RPMI7951 (cell line): ENCODE measurements around the gene ATP6V1C2.

DNA sequence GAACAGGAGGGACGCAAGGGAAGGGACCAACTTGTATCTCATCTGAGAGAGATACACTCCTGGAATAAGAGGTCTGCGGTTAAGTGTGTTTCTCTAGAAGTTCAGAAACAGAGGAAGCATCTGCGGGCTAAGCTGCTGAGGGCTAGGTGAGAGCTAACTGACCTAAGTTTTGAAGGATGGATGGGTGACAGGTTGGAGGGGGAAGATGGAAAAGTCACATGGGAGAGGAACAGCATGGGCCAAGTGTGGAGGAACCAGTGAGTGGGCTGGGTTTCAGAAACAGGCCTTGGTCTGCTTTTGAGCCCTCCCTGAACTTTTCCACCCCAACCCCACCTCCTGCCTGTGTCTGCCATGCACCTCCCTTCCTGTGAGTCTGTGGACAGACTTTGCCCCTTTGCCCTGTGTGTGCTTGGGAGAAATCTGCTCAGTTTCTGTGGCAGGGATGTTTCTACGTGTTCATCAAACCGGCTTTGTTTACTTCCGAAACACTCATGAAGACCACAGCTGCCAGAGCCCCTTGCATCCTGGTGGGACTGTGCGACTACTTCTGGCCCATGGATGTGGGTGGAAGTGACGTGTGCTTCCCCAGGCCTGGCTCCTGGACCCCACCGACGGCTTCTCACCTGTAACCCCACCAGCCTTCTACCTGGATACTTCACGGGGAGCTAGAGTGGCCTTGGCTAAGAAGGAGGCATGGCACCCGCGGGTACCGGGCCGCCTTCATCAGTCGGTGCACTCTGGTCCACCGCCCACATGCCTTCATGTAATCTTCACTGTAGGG lies 1.6 kb upstream of the HPCAL1 start:
- RAMPAGE, long total RNA = no peak

- RAMPAGE, long total RNA = no peak
Observed at GRCh38 chr2:10352486-10353150, 49.9 kb downstream of the HPCAL1 start.

- RAMPAGE, long total RNA = no peak
Observed at GRCh38 chr2:10409050-10409544, 39.0 kb downstream of the ODC1 start.

DNA sequence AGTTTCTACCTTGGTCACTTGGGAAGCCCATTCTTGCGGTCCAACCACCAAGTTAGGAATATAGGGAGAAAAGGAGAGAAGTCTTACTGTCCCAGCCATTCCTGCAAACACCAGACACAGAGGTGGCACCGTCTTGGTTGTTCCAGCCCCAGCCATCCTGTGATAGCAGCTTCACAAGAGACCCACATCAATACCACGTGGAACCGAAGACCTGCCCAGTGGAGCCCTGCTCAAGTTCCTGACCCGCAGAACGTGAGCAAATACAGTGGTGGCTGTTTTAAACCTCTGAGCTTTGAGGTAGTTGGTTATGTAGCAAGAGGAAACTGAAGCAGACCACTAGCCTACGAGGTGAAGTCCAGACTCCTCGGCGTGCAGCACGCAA lies 96.0 kb upstream of the ODC1 start:
- RAMPAGE, long total RNA = no peak

DNA sequence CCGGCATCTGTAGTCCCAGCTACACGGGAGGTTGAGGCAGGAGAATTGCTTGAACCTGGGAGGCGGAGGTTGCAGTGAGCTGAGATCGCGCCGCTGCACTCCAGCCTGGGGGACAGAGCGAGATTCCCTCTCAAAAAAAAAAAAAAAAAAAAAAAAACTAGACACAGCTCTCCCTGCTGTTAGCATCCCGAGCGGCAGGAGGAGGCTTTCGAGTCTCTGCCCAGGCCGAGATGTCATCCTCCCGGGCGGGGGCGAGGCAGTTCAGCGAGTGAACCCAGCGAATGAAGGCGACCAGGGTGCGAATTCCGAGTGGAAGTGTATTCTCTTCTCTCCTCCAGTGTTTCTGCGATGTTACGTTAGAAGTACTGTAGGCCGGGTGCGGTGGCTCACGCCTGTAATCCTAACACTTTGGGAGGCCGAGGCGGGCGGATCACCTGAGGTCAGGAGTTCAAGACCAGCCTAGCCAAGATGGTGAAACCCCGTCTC lies 552 bp upstream of the NOL10 start:
- RAMPAGE, long total RNA = no peak

- RAMPAGE, long total RNA = no peak
Observed at GRCh38 chr2:10721351-10721923, at the start of gene ATP6V1C2. Gene ATP6V1C2, plus strand, starts transcription at chr2:10721630.

- RAMPAGE, long total RNA = no peak
Observed at GRCh38 chr2:10845465-10846543, 33.2 kb upstream of the PDIA6 start.

DNA sequence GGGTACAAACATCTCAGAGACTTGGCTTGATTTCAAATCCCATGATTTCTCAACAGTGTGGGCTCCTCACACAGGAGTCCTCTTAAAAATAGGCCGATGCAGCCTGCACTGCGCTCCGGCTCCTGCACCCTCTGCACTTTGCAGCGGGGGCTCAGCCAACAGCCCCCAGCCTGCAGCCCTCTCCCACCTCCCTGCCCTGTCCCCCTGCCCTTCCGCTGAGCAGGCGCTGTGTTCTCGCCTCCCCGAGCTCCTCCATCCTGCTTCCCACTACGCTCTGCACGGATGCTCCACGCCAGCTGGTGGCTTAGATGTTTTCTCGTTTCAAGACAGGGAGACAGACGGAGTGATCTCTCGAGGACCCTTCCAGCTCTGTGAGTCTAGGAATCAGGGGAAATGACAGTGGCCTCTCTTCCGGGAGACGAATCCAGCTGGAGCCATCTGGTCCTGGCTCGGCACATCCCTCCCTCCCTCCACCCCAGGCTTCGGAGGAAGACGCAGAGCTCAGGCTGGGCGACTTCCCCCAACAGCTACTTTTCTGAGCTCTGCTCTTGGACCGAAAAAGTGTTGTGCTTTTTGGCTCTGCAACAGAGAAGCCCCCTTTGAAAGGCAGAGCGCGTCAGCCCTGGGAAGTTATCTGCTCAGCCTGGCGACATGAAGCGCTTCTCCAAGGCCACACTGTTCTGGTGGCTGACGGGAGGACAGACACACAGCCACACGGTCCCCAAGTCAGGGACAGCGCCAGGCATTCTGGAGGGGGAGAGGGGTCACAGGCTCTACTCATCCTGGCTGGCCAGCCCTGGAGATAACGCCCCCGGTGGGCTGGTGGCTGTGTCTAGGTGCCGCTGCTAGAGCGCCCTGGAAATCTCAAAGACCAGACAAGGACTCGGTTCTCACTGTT lies 71.6 kb downstream of the KCNF1 start:
- RAMPAGE, long total RNA = no peak

DNA sequence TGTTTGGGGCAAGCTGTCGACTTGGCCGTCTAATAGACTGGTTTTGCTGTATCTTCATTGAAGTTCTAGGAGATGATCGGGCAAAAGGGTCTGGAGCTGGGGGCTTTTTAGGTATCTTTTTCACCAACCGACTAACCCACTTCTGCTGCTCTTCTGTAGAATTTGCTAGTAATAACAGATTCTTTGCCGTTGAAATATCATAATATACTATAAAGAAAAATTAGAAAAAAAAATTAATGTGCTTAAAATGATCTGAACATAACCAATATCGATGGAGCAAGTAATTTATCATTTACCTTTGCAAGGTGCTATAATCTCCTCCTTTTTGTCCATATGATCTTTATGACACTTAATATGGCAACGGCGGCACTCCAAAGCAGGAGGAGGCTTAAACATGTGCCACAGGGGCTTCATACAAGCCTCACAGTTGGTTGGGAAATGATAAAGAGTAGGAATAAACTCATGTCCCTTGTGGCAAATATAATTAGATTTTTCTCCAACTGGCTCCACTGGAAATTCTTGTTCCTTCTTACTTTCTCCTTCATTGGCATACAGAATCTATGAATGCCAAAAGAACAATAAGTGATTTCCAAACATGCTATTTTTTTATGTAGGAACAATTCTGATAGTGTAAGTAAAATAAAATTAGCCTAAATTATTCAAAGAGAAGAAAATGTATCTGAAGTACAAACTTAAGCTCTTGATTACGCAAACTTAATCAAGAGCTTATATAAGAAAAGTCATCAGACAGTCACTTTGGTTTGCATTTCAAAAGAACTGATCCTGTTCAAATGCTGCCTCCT lies 37.1 kb downstream of the SLC66A3 start:
- RAMPAGE, long total RNA = no peak

DNA sequence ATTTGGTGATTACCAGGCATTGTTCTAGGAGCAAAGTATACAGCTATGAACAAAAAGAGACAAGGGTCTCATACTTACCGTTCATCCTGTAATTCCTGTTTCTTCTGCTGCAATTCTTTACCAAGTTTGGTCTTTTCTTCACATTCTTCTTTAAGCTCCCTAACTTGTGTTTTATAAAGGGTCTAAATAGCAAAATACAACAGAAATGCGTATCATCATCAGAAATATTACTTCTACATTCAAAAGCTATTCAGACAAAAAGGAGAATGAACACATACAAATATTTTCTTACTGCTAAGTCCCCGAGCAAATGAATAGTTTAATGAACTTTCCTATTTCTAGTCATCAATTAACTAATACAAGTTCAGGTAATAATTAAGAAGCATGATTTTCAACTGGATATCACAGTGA lies 46.0 kb downstream of the SLC66A3 start:
- RAMPAGE, long total RNA = no peak

- RAMPAGE, long total RNA = no peak
Observed at GRCh38 chr2:11303779-11304398, 40.5 kb downstream of the ROCK2 start.

GRCh38 chr2:11368040-11368780 lies 23.8 kb upstream of the ROCK2 start:
- RAMPAGE, long total RNA = no peak

- RAMPAGE, long total RNA = no peak
Observed at GRCh38 chr2:11387994-11388385, 43.6 kb upstream of the ROCK2 start.

DNA sequence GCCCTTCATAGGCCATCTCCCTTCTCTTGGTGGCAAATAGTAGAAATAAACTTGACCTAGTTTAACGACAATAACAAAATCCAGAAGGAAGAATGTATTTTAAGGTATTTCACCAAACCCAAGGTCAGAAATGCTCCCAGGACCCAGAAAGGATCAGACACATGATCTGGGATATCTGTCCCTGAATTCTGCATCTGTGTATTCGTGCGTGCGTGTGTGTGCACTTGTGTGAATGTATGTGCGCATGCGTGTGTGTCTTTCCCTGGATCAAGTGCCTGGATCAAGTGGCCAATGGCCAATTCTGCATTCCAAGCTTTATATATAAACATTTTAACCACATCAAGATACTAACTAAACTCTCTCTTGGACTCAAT lies 45.0 kb upstream of the ROCK2 start:
- RAMPAGE, long total RNA = no peak

- RAMPAGE, long total RNA = no peak
Observed at GRCh38 chr2:11398668-11399093, 54.2 kb upstream of the ROCK2 start.

- RAMPAGE, long total RNA = no peak
Observed at GRCh38 chr2:11478875-11479110, 12.8 kb upstream of the E2F6 start.

DNA sequence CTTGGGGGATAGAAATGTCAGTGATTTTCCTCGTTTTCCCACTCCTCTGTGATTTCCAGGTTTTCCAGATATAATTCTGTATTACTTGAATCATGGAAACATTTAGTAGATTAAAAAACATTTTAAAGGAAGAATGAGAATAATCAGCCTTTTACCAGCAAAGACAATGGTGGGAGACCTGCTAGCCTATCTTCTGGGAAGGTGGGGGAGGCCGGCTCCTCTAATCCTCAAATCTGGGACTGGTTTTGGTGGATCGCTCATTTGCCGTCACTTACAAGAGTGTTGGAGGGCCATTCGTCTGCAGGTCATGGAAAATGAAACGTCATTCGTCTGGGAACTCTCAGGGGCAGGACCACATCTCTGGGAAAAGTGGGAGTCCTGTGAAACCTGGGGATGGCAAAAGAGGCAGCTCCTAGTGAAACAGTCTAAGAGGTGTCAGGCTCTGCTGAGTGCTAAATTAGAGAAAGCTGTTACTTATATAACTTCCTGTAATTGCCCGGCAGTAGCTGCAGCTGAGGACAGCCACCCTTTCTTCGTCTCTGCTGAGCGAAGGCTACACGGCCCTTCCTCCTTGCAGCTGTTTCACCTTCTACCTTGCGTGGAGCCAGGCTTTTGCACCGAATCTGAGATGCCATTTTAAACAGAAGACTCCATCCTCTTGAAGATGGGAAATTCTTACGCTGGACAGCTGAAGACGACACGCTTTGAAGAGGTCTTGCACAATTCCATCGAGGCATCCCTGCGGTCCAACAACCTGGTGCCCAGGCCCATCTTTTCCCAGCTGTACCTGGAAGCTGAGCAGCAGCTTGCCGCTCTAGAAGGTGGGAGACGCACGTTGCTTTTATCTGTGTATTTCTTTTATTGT lies 22.3 kb downstream of the GREB1 start:
- RAMPAGE, long total RNA = no peak

- RAMPAGE, long total RNA = no peak
Observed at GRCh38 chr2:11692936-11693504, 23.0 kb upstream of the NTSR2 start.

- RAMPAGE, long total RNA = no peak
Observed at GRCh38 chr2:11716703-11717097, 29.7 kb upstream of the LPIN1 start.

- RAMPAGE, long total RNA = no peak
Observed at GRCh38 chr2:11765419-11765822, 19.0 kb downstream of the LPIN1 start.